Measurements from ENCODE around the genes TET3, BOLA3, INO80B, WBP1, LBX2, PCGF1 and HTRA2.

DNA sequence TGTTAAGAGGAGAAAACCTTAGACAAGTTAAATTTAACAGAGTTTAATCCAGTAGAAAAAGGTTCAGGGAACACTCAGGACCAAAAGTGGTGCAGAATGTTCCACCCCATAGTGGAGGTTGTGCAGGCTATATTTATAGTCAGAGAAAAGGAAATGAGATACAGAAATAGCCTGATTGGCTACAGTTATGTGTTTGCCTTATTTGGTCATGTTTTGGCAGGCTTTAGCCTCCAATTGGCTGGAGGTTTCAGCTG lies 4.1 kb downstream of the STAMBP start:
- RAMPAGE, long total RNA: no peak

- RAMPAGE, long total RNA: no peak
- RRBS: no CpG with 5 or more reads among the region's 13 CpGs
Measured at GRCh38 chr2:73921072-73921650, 5.5 kb upstream of the DGUOK start.

DNA sequence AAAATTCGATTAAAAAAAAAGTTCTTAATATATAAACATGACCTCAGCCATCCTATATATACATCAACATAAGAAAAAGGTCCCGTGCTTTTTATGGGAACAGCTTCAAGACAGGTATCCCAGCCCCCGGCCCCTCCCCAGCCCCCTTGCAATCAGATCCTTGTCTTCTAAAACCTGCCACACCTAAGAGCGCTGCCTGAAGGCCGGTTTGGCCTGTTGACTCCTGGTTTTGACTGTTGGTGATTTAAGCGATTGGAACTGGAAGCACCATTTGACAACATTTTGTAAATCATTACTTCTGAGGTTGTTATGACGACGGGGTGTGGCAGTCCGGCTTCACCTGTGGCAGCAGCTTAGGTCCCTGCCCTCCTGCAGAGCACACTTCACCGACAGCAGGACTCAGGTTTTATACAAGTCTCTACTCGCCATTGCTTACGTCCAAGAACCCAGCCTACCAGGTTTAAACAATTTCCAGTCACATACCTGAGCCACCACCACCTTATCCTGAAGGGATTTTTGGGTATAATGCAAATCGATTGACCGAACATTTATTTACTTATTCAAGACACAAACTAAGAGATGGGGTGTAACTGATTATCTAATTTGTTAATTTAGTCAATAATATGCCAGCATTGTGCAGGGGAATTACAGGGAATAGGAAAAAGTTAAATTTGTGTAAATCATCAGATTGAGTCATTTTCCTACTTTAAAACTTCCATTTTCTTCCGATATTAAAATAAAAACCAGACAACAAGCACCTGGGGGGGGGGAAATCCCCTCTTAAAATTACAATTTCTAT lies 726 bp upstream of the DGUOK start:
- RAMPAGE, long total RNA: no peak
- RRBS: 72% methylated on average over 3 of the region's 15 CpGs

DNA sequence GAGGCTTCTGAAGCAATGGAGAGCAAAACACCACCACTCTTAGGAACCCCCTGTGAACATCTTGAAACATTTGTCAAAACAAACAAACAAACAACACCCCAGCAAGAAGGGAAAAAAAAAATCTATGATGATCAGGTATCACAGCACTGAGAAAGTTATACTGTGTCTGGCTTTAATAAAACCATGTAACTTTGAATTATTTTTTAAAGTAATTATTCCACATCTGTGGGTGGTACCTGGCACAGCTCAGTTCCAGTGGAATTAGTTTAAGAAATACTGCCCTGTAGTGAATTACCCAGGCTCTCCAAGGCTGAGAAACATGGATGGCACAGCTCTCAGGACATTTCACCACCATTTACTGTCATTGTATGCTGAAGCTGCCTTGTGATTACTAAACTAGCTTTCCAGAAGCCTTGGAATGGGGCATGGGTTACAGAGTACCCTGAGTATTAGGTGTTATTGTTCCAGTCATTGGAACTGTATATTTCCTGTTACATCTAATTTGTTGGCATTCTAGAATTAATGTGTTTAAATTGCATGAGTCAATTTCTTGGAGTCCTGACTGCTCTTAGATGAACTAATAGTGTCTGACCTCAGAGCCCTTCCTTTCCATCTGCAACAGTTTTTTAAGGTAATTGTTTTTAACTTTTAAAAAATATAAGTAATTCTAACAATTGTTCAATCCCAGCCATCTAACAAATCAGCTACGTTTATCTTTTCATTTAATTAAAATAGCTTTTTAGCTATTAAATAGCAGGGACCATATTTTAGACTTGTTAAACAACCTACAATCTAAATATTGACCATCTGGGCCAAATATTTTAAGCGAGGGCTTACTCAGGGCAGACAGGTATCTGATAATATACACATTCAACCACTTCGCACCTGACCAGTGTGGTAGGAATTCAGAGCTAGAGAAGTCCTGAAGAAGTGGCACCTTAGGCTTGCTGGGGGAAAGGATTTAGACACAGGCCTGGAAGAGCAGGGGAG lies 9.0 kb downstream of the DGUOK start:
- RAMPAGE, long total RNA: no peak
- RRBS: no CpG with 5 or more reads among the region's 3 CpGs

DNA sequence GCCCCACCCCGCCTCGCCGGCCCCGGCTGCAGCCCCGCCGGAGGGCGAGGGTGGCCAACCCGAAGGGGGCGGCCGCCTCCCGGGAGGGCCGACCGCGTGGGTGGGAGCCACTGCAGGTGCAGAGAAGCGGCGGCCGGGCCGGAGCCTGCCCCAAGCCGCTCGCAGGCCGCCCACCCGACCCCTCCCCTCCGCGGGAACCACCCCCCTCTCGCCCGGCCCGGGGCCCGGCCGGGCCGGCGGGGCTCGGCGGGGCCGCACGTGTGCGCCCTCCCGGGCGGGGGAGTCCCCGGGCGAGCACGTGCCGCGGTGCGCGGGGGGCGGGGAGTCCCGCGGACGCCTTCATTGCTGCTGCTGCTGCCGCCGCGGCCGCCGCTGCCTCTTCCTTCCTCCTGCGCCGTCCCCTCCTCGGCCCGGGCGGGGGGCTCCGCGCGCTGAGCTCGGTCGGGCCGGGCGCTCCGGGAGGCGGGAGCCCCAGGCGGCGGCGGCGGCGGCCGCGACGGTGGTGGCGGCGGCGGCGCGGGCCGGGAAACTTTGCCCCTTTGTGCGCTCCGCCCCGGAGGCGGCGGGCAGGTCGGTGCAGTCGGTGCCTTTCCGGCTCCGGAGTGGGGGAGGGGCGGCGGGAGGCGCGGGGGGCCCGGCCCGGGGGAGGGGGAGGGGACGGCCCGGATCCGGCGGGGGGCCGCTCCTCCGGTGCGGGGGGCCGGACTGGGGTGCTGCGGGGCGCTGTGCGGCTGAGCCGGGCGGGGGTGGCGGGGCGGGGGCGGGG lies at the start of gene TET3:
Gene TET3 (plus strand): TSS at position 323 of the 766 bp plus-strand sequence.
- RAMPAGE, long total RNA: no peak
- RRBS: 1% methylated on average over 75 of the region's 113 CpGs

GRCh38 chr2:74020977-74021790 lies 36.5 kb downstream of the TET3 start:
- RAMPAGE, long total RNA: no peak
- RRBS: no CpG with 5 or more reads among the region's 9 CpGs

- RAMPAGE, long total RNA: start-site peak on the minus strand at chr2:74147877-74147916, 343 and 53 reads in 2 replicates
- RRBS: under 1% methylated on average over 23 of the region's 72 CpGs
Measured at GRCh38 chr2:74147780-74148834, at the start of gene BOLA3. BOLA3 (minus strand) TSS chr2:74147912.

DNA sequence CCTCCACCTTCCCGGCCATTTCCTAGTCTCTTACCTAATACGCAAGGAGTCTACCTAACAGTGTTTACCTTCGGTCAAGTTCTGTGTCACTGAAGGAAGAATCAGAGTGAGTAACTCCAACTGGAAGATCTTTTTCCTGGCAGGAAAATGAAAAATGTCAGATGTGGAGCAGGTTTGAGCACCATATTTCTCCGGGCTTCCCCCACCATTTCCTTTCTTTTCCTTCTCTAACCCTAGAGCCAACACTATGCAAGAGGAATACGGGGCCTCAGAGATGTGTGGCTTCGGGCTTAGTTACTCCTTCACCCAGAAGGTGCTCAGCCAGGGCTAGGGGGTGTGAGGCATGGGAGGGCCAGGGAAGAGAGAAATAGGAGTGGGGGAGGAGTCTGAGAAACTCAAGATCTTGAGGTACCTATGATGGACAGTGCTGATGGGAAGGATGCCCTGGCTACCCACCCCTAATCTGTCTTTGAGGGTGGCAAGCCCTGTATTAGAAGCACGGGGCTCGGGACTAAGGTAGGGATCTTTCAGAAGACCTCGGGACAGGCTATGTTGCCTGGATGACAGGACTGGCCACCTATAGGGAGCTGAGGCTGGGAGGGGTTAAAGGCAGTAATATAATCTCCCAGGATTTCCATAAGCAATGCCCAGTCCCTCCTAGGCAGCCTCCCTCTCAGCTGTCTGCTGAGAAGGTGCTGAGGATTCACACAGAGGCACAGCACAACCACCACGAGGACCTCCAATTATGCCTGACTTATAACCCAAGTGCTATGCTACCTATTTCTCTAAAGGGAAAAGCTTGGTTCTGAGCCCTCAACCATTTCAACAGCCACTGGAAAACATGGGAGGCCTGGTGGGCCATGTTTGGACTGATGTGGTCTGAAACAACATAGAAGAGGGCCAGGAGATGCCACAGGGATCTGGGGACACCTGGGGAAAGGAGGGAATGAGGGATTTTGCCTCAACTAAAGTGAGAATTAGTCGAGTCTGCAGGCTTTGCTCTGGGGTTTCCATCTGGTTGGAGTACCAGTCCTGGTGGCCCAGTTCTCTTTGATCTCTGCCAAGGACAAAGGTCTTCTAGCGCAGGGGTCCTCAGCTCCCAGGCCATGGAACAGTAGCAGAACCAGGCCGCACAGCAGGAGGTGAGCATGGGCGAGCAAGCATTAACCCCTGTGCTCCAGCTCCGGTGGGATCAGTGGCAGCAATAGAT lies 23.4 kb downstream of the MTHFD2 start:
- RAMPAGE, long total RNA: no peak
- RRBS: no CpG with 5 or more reads among the region's 15 CpGs

- RAMPAGE, long total RNA: no peak
- RRBS: 1% methylated on average over 7 of the region's 46 CpGs
Measured at GRCh38 chr2:74454563-74455656, at the start of gene INO80B. INO80B (plus strand) TSS chr2:74455087.

- RAMPAGE, long total RNA: no peak
- RRBS: 4% methylated on average over 7 of the region's 49 CpGs
Measured at GRCh38 chr2:74457844-74458647, at the start of gene WBP1. WBP1 (plus strand) TSS chr2:74458438.

DNA sequence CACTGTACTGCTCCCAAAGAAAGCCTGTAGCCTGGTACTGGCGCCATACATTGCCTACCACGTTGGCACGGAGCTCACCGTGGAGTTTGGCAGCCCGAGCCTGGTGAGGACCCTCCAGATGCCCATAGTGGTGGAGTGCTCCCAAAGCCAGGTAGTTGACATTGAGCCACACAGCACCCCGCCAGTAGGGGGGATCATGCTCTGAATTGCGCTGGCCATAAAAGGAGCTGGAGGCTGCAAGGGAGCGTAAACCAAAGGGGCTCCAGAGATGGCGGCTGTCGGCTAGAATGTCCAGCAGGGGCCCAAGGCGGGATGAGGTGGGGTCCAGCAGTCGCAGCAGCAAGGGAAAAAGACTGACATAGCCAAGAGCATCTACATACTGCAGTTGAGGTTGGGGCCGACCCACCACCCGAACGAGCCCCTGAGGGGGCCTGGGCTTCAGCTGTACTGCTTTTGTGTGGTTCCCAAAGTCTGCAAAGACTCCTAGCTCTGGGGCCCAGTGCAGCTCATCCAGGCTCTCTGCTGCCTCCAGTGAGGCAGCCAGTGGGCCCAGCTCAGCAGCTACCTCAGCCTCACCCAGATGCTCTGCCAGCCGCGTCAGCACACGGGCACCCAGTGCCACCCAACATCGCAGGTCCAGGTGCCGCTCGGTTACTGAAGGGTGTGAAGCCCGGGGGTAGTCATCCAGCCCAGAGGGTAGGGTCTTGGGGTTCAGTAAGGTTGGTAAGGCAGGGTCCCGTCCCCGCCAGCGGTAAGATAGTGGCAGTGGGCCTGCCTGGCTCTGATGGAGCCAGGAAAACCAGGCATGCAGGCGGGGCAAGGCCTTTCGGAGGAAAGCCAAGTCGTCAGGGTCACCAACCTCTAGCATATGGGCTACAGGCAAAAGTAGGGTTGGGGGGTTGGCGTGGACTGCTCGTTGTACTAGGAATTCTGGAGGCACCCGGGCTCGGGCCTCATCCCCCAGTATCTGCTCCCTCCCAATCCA lies 3.4 kb downstream of the WBP1 start:
- RAMPAGE, long total RNA: no peak
- RRBS: 92% methylated on average over 2 of the region's 32 CpGs

- RAMPAGE, long total RNA: no peak
- RRBS: no CpG with 5 or more reads among the region's 27 CpGs
Measured at GRCh38 chr2:74481860-74482273, 931 bp downstream of the CCDC142 start.

- RAMPAGE, long total RNA: no peak
- RRBS: 7% methylated on average over 38 of the region's 57 CpGs
Measured at GRCh38 chr2:74499386-74500010, at the start of gene LBX2. LBX2 (minus strand) TSS chr2:74499603.

GRCh38 chr2:74507073-74508205 lies at the start of gene PCGF1:
PCGF1 (minus strand) TSS chr2:74507695.
- RAMPAGE, long total RNA: start-site peak on the minus strand at chr2:74507671-74507708, 22 and 28 reads in 2 replicates
- RRBS: 2% methylated on average over 12 of the region's 83 CpGs

DNA sequence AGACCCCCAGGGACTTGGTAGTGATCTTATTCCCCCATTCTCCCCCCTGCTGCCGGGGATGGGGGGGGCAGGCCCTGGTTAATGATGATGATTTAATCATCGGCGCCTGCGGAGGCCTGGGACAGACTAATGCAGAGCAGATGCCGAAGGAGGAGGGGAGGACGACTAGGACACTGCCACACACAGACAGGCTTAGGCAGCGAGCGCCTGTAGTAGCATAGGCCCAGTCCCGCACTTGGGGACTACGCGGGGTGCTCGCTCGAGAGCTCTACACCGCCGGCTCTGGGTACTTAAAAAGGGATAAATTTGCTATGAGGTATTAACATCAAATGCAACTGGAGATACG lies 684 bp upstream of the PCGF1 start:
- RAMPAGE, long total RNA: no peak
- RRBS: 2% methylated on average over 1 of the region's 16 CpGs

- RAMPAGE, long total RNA: start-site peak on the minus strand at chr2:74529681-74529709, 598 and 359 reads in 2 replicates
- RRBS: 2% methylated on average over 24 of the region's 76 CpGs
Measured at GRCh38 chr2:74529581-74530388, at the start of gene HTRA2. HTRA2 (plus strand) TSS chr2:74529933.

DNA sequence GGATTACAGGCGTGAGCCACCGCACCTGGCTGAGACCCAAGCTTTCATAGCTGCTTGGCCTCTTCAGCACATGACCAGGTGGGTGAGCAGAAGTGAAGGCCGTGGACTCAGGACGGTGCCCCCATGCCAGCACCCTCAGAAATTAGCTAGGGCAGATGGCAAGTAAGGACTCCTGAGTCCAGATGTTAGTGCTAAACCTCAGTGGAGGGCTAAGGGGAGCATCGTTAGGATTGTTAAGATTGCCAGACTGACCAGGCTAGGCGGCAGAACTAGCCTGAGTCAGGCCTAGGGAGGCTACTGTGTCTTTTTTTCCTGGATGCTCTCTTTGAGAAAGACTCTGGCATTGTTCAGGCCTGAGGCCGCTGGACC lies 10.4 kb downstream of the HTRA2 start:
- RAMPAGE, long total RNA: no peak
- RRBS: no CpG with 5 or more reads among the region's 7 CpGs

GRCh38 chr2:74833440-74833996 lies 409 bp upstream of the HK2 start:
- RAMPAGE, long total RNA: no peak
- RRBS: no CpG with 5 or more reads among the region's 38 CpGs

DNA sequence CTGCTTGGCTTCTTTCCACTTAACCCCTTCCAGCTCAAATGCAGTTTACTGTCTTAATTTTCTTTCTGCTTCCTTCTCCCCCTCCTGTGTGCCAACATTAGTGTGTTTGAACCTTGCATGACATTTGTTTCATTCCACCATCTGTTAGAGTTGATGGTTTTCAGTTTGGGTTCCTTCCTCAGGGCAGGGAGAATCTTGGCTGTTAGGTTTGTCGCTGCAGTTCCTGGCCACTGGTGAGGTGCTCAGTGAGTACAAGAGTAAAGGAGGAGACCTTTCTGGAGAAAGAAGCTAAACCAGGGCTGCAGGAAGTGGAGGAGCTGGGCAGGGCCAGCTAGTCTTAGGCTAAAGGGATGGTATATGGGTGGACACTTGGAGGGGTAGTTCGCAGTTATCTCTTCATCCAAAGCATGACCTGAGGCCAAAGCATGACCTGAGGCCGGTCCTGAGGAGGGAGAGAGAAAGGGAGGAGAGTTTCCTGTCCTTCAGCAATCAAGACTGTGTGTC lies 4.1 kb downstream of the HK2 start:
- RAMPAGE, long total RNA: no peak
- RRBS: no CpG with 5 or more reads among the region's 3 CpGs

DNA sequence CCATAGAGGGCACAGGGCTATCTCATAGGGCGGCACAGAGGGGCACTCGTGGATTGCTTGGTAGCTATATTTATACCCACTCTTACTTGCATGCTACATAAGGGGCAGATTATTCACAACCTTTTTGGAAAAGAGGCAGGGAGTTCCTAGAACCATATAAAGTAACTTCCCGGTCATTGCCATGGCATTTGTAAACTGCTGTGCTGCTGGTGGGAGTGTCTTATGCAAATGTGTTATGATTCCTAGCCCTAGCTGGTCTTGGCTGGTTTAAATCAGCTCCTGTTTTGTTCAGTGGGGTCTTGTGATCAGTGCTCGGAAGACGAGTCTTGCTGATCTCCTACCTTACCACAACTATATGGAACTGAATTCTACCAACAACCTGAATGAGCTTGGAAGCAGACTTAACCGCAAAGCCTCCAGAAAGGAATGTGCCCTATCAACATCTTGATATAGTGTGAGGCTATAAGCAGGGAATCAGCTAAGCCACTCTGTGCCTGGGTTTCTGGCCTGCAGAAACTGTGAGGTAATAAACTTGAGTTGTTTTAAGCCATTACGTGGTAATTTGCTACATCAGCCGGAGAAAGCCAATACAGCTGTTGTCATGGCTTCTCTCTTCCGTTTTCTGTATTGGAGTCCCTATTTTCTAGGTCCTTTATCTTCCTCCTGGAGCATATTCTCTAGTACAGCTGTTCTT lies 33.5 kb downstream of the POLE4 start:
- RAMPAGE, long total RNA: no peak
- RRBS: no CpG with 5 or more reads among the region's 9 CpGs

Data from hepatocyte (in vitro differentiated cells and primary cell).